Foreskin keratinocyte (primary cell): Measurements from ENCODE around the gene TAPT1.

DNA sequence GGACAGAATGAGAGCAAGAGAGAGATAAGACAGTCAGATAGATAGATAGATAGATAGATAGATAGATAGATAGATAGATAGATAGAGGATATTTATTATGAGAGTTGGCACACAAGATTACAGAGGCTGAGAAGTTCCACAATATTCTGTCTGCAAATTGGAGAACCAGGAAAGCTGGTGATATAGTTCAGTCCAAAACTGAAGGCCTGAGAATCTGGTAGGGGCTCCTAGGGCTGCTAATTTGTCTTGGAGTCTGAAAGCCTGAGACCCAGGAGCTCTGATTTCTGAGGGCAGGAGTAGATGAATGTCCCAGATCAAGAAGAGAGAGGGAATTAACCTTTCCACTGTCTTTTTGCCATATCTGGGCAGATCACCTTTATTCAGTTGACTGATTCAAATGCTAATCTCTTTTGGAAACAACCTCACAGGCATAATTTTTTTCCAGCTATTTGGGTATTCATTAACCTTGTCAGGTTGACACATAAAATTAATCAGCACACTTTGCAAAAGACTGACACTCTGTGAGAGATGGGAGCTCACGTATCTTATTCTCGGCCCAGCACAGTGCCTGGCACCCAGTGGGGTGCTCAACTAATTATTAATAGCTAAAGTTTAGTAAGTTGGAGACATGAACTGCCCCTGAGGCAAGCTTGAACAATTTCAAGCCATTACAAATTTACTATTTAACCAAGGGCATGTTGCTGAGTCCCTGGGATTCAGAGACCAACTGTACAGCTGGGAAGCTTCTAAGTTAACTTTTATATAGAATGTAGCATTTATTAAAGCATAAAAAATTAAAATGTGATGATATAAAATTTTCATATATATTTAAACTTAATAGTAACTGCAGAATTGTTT, 114.3 kb downstream of the CPEB2 start:
- RAMPAGE, total RNA = no peak

DNA sequence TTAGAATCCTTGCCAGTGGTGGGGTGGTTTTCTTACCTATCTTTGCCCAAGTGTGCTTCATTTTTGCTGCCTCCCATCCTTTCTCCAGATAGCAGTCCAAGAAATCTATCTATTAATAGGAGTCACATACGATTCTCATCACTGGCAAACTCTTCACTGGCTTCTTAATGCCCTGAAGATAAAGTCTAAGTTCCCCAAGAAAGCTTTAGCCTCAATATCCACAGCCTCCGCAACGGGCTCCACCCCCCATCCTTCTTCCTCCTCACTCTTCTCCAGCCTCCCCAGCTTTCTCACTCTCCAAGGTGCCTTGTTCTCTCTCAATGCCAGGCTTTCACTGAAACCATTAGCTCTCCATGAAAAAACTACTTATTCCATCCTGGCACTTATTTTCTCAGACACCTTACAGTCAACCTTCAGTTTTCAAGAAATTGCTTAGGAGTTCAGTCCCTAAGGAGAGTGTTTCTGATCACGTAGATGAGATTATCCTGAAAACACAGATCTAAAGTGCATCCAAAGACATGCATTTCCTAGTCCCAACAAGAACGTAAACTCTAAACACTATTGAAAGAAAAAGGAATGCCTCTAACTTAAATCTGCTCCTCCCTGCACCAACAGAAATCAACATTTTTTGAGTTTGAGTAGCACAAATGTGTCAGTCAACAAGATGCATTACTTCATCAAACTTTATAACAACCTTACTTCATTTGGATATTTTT, 7.8 kb upstream of the C1QTNF7 start:
- RAMPAGE, total RNA = no peak

DNA sequence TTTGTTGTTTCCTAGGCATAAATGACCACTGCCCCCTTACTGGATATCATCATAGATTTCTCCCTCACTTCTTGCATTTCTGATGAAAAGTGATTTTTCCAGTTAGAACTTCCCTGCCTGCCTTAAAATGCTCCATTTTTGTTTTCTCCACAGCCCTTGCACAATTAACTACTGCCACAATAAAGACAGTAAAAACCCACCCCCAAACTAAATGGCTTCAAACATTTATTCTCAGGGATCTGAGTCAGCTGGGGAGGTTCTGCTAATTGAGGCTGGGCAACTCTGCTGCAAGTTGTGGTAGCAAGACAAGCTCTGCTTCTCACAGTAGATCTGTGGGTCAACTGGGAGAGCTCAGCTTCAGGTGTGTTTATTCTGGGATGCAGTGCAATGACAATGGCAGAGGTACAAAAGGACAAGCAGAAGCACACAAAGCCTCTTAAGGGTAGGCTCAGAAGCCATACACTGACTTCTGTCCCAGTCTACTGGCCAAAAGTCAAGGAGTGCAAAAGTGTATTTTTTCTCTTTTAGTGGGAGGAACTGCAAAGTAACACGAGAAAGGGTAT, 60.9 kb downstream of the FBXL5 start:
- RAMPAGE, total RNA = no peak

DNA sequence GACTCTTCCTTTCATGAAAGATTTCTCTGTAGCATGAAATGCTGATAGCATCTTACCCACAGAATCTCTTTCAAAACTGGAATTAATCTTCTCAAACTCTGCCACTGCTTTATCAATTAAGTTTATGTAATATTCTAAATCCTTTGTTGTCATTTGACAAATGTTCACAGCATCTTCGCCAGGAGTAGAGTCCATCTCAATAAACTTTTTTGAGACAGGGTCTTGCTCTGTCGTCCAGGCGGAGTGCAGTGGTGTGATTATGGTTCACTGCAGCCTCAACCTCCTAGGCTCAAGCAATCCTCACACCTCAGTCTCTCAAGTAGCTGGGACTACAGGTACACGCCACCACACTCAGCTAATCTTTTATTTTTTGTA, 52.8 kb downstream of the FBXL5 start:
- RAMPAGE, total RNA = no peak

DNA sequence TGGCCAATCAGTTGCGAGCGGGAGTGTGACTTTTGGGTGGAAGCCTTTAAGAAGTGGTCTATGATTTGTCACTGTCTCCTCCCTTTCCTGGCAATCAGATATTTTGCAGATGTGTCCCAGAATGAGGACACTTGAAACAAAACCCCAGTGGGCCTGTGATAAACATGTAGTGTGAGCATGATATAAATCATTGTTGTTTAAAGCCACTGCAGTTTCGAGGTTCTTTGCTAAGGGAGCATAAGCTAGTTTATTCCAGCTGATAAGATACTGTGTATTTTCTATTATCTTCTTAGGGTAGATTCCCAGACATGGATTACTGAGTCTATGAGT, 11.9 kb downstream of the BST1 start:
- RAMPAGE, total RNA = no peak

DNA sequence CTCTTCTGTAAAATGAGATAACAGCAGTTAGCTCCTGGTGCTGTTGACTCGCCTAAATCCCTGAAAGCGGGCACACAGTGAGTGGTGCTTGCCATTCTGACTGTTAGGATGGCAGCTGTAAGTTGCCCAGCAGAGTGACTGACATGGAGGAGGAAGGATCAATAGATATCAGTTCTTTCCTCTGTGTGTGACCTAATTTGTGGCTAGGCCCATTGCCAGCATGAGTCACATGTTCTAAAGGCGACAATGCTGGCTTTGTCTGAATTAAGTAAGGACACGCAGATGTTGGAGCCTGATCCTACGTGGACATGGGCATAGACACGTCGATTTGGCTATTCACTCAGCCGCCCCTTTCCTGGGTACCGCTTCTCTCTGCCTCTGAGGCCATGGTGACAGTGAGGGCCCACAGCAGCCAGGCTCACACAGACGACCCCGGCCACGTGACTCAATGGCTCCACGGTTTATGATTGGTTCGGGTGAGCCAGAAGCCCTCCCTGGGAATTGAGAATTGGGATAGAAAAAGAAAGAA, 16.3 kb downstream of the PROM1 start:
- RAMPAGE, total RNA = no peak

DNA sequence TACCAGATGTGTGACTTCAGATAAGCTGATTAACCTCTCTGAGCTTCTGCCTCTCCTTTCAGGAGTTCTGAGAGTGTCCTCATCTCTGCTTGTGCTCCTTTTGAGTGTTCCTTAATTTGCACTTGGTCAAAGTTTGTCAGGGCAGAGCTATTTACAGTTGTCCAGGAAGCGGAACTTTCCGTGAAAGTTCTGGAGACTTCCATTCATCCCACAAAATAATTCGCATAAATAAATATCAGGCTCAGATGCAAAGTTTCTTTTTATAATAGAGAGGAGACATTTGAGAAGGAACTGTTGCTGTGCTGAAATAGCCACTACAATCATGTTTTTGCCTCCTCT, 30.1 kb upstream of the PROM1 start:
- RAMPAGE, total RNA = no peak

DNA sequence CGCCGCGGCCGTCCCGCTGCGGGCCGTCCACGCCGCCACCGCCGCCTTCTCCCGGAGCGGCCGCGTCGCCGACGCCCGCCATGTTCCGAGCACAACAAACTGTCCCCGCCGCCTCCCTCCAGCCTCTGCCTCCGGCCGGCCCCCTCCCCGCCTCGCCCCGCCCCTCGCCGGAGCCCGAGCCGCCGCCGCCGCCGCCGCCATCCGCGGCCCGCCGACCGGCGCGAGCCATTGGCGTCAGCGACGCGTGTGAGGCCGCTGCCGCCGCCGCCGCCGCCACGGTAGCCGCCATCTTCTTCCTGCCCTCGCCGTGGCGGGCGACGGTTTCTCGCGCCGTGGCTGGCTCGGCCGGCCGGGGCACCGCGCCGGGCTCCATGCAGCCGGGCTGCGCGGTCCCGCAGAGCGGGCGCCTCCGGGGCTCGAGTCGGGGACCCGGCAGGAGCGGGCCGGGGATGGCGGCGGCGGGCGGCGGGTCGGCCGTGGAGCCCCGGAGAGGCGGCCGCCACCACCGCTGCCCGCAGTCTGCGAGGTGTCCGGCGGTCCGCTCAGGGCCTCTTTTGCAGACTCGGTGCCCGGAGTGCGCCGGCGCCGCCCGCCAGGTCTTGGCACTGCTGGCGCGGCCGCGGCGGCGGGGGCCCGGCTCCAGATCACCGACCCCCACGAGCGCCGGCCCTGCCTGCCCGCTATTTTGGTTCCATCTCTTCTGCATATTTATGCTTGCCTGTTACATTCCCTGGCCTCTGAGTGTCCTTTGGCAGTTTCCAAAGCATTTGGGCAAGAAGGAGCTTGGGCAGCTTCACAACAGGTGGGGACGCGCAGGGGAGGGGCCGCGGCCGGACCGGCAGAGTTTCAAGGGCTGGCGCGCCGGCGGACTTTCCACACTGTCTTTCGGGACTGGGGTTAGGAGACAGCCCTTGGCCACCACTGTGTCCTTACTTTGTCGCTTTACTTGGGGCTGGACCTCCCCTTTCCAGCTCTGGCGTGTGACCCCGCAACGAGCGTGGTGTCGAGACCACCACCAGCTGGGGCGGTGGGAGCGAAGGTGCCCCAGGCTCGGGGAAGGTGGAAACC, at the start of gene TAPT1:
Gene TAPT1 (minus strand): TSS at position 96 of the 1,068 bp plus-strand sequence.
- RAMPAGE, total RNA = no peak

- RAMPAGE, total RNA = no peak
These were observed 30.1 kb upstream of the TAPT1 start for GRCh38 chr4:16256200-16257004.

DNA sequence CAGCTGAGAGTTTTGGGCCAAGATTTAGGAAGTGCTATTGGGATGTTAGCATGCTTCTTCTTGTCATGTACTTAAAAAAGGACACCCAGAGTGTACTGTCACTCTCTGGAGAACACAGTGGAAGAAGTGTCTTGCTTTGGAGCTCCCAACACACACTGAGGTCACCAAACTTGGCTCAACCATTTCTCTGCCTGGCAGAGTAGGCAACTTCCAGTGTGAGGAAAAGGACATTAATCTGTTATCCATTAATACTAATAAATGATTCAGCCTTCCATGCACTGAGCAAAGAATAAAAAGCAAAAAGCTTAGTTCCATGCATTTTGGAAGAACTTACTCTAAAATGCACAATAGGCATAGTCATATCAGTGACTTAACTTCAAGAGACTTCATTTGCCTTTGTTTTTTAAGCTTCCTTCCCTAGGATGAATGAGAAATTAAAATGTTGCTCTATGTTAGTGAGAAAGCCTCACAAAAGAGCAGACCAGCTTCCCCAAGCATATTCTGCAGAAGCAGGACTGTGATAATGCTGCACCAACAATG, 59.9 kb downstream of the LDB2 start:
- RAMPAGE, total RNA = no peak

- RAMPAGE, total RNA = no peak
These were observed 305.2 kb downstream of the QDPR start for GRCh38 chr4:17206664-17207122.

GRCh38 chr4:17276775-17277211, 235.1 kb downstream of the QDPR start:
- RAMPAGE, total RNA = no peak

DNA sequence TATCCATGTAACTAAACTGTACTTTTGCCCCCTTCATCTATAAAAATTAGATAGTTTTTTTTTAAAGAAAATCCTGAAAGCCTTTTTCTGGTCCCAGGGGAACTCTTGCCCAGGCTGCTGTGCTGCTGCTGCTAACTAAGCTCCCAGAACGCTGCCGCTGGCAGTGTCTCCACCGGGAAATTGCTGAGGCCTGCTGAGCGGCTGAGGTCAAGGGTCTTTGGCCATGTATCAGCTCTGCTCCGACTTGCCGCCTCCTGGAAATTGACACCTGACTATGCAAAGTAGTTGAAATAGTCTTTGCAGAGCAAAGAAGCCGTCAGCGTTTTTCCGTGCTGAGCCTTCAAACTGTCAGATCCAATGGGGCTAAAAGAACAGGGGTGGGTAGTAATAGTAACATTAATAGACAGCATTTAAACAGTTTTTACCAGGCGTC, 851 bp downstream of the QDPR start:
- RAMPAGE, total RNA = no peak

GRCh38 chr4:17870177-17870690, 59.5 kb downstream of the NCAPG start:
- RAMPAGE, total RNA = no peak

DNA sequence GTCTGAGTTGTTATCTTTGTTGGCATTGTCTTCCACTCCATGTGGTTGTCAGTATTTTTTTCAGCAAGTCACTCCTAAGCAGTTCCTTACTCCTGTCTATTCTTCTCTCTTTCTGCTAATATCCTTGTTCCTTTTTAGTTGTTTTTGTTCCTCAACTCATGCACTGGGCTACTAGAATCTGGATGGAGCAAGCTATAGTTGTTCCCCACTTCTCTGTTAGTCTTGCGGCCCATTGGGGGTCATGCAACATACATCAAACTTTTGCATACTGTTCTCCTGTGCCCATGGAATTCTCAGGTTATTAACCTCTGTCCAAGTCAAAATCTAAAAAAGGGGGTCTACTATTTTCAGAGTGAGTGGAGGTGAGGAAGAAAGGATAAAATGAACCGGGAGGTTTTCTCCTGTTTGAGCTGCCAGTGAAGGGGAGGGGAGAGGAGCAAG, 300.1 kb upstream of the LCORL start:
- RAMPAGE, total RNA = no peak

DNA sequence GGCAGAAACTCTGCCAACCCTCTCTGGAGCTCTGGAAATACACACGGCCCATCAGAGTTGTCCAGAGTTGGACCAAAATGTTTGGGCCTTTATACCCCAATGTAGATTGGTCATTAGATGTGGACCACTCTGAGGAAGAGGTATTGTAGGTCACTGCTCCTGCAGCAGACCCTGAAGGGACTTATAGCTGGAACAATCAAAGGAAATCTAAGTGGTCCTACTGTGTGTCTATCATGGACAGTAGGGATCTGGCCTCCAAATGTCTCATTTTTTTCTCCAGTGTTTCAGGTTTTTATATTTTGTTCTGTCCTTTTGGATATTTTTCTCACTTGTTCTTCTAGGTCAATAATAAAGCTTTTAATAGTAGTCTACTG, 807.5 kb upstream of the LCORL start:
- RAMPAGE, total RNA = no peak

- RAMPAGE, total RNA = no peak
These were observed 14.7 kb downstream of the SLIT2 start for GRCh38 chr4:20266543-20266694.

GRCh38 chr4:21089918-21090614, 389.8 kb downstream of the PACRGL start:
- RAMPAGE, total RNA = no peak

GRCh38 chr4:22599108-22600173, 83.6 kb upstream of the ADGRA3 start:
- RAMPAGE, total RNA = no peak

DNA sequence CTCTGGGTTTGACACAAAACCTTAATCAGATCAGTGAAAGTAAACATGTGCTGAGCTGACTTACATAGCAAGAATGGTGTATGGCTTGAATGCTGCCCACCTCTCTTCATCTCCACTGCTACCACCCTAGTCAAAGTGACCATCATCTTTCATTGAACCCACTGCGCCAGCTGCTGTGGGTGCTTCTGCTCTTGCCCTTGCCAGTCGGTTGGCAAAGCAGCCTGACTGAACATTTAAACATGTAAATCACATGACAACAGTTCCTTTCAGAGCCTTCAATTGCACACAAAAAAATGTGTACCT, 360.2 kb upstream of the ADGRA3 start:
- RAMPAGE, total RNA = no peak